Jejunum (tissue), 1 donor: ENCODE measurements around the gene EP400.

- PRO-cap: no peak
Measured at GRCh38 chr12:128864718-128865317, 11.5 kb downstream of the GLT1D1 start.

- PRO-cap: no peak
Measured at GRCh38 chr12:130044664-130045549, 117.4 kb upstream of the FZD10 start.

- PRO-cap: no peak
Measured at GRCh38 chr12:130161042-130162293, 796 bp upstream of the FZD10 start.

- PRO-cap: no peak
Measured at GRCh38 chr12:130868366-130869097, 3.3 kb upstream of the RAN start.

- PRO-cap: no peak
Measured at GRCh38 chr12:130878878-130879826, 7.3 kb downstream of the RAN start.

- PRO-cap: no peak
Measured at GRCh38 chr12:131012073-131012662, 58.5 kb downstream of the ADGRD1 start.

GRCh38 chr12:131050086-131050470, 96.4 kb downstream of the ADGRD1 start:
- PRO-cap: no peak

DNA sequence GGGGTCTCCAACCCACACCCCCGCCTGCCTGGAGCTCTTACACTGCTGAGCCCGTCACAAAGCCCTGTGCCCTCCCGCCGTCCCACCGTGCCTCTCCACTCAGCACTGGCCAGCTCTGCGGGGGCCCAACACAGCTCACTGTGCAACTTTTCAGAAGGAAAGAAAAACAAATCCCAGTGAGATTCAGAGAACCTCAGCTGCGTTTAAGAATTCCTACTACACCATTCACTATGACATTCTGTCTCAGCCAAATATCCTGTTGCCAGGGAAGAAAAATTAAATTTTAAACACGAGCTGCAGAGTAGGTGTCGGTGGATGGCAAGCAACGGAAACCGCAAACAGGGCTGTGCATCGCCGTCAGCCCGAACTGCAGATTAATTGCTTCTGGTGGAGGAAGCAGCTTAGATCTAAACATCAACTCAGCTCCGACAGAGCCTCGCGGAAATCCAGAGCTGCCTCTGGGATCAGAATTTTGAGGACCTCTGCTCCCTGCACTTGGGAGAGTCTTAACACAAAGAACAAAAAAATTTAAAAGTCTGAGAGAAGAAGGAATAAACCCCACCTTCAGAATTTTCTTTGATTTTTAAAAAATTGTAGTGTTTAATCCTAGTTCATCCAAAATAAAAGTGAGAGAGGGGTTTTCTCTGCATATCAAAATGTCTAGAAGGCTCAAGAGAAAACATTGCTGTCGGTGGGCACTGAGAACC, 106.4 kb upstream of the SFSWAP start:
- PRO-cap: no peak

GRCh38 chr12:131667077-131667557, 43.8 kb upstream of the SFSWAP start:
- PRO-cap: no peak

DNA sequence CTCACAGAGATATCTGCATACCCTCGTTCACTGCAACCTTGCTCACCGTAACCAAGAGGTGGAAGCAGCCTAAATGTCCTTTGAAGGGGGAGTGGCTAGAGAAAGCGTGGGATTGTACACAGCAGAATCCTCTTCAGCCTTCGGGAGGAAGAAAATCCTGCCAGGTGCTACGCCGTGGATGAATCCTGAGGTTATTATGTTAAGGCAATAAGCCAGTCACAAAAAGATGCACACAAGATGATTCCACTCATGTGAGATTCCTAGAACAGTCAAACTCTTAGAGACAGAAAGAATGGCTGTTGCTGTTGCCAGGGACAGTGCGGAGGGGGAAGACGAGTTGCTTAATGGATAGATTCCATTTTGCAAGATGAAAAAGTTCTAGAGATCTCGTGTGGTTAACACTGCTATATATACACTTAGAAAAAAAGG, 39.6 kb upstream of the SFSWAP start:
- PRO-cap: no peak

DNA sequence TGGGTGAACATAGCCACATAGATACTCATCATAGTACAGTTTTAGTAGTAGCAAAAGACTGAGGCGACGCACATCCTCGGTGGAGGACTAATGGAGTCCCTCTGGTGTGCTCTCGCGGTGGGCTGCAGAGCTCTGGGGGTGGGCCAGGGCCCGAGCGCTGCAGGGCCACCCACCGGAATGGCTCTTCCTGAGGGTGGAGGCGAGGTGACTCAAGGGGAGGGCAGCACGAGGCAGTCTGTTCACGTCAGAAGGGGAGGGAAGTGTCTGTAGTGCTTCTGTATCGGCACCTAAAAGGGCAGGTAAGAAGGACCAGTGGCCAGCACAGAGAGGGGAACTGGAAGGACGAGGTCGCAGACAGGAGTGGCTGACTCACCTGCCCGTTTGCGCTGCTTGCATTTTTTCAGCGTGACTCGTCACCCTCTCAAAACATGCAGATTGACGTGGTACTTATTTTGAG, 26.1 kb downstream of the SFSWAP start:
- PRO-cap: no peak

DNA sequence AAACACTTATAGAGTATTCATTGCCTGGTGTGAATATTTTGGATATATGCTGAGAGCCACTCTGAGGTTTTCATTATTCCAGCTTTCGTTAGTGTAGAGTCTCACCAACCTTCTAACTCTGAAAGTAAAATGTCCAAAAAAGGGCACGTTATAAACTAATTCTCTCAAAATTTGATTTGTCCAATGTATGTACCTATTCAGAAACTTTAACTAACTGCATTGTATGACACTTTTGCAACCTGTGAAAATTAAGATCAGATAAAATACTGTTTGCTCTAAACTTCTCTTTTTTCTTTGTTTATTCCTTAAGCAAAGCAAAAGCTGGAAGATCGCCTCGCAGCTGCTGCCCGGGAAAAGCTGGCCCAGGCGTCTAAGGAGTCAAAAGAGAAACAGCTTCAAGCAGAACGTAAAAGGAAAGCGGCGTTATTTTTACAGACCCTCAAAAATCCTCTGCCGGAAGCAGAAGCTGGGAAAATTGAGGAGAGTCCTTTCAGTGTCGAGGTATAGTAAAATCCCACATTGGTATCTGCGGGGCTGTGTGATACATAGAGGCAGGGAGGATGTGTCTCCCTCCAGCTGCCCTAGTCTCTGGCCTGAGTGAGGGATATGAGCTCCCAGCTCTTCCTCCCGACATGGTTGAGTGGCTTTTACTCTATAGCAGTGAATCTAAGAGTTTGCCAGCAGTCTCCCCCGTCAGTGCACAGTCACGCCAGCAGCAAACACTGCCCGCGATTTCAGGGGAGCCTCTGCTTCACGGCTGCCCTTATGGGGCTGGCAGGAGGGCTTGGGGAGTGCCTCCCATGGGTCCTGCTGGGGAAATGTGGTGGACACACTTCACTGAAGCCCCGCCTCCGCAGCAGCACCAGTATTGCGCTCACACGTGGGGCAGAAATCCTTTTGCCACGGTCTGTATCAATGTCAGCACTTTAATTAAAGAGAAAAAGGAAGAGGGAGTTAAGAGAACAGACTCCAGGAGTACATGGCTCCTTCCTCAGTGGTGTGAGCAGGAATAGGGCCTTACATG, 55.2 kb downstream of the SFSWAP start:
- PRO-cap: no peak

GRCh38 chr12:131795679-131796629, 32.2 kb upstream of the MMP17 start:
- PRO-cap: no peak

- PRO-cap: no peak
Measured at GRCh38 chr12:131797152-131797789, 30.9 kb upstream of the MMP17 start.

- PRO-cap: no peak
Measured at GRCh38 chr12:131919243-131919613, 9.8 kb upstream of the PUS1 start.

DNA sequence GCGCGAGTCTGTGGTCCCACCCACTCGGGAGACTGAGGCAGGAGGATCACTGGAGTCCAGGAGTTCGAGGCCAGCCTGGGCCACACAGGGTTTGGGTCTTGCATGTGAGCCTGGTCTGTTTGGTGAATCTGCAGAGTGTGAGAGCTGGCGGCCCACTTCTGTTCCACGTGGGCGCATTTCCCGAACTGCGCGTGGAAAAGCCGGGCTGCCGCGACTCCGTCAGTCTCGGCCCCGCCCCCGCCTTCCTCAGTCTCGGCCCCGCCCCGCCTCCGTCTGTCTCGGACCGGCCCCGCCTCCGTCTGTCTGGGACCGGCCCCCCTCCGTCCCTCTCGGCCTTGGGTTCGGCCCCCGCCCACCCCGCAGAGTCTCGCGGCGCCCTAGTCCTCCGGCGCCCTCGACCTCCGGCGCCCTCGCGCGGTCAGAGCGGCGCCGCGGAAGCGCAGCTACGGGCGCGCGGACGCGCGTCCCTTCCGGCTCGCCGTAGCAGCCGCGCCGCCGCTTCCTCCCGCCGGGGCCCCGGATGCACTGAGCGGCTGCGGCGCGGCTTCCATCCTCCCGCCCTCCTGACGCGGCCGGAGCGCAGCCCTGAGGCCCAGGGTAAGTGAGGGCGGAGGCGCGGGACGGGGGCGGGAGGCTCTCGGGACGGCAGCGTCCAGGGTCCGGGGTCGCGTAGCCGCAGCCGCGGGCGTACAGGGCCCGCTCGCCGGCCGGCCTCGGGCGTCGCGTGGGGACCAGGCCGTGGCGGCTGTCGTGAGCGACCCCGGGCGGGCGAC, at the start of gene EP400:
TSS of gene EP400 (plus strand) at position 503 of the 773 bp plus-strand sequence.
- PRO-cap: bidirectional peak, plus-strand start at position 525 of the sequence, minus-strand start at position 248 of the sequence

DNA sequence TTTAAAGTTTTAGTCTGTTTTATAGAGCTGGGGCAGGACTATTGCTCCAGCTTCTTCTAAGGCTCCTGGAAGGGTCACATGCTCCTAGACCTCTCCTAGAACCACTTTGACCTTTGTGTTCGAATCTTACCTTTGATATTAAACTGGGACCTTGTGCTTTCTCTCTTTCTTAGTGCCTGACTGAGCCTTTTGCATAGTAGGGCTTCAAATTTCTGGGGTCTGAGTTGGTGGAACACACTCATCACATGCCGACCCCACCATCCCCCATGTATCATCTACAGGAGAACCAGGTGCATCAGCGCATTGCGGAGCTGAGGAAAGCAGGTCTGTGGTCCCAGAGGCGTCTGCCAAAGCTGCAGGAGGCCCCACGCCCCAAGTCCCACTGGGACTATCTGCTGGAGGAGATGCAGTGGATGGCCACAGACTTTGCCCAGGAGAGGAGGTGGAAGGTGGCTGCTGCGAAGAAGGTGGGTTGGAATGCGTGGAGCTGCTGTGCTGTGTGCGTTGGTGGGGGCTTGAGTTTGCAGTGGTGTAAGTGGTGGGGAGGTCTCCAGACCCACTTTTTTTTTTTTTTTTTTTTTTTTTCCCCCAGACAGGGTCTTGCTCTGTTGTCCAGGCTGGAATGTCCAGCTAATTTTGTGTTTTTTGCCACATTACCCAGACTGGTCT, 37.8 kb downstream of the EP400 start:
- PRO-cap: no peak

GRCh38 chr12:132142966-132144190, 741 bp downstream of the DDX51 start:
- PRO-cap: no peak

DNA sequence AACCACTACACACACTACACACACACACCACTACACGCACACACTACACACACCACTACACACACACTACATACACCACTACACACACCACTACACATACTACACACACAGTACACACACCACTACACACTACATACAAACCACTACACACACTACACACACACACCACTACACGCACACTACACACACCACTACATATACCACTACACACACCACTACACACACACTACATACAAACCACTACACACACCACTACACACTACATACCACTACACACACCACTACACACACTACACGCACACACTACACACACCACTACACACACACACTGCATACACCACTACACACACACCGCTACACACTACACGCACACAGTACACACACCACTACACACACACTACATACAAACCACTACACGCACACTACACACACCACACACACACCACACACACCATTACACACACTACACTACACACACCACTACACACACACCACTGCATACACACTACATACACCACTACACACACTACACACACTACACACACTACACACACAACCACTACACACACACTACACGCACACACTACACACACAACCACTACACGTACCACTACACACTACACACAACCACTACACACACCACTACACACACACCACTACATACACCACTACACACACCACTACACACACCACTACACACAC, 11.8 kb downstream of the NOC4L start:
- PRO-cap: no peak

GRCh38 chr12:132162533-132163126, 18.4 kb downstream of the NOC4L start:
- PRO-cap: no peak